Subcutaneous preadipocyte (primary cell): ENCODE measurements around the genes DHX34 and SULT2A1.

DNA sequence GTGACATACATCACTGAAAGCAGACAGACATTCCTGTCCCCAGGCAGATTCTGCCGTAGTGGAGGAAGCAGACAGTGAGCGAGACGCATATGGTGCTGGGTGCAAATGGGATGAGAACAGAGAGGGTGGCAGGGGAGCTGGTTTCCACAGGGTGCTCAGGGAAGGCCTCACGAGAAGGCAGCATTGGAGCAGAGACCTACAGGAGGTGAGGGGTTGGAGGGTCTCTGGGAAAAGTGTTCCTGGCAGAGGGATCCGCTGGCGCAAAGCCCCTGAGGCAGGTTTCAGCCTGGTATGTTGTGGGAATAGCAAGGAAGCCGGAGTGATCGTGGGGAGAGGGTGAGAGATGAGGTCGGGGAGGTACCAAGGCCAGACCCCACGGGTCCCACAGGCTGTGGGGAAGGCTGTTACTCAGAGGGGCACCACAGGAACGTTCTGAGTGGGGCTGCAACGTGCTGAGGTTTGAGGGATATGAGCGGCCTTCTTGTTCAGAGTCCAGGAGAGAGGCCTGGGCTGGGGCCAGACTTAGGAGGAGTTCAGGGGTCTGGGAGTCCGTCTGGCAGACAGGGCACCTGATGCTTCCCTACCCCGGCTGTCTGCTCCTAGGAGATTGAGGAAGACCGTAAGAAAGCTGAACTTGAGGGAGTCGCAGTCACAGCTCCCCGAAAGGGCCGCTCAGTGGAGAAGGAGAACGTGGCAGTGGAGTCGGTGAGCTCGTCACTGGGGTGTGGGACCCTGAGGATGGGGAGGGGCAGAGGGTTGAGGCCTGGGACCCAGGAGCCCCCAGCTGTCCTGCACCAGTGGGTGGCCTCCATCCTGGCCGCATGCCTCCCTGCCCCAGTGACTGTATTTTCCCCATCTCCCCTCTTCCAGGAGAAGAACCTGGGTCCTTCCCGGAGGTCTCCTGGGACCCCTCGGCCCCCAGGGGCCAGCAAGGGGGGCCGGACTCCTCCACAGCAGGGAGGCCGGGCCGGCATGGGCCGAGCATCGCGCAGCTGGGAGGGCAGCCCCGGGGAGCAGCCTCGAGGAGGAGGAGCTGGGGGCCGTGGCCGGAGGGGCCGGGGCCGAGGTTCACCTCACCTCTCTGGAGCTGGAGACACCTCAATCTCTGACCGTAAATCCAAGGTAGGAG is 3.8 kb downstream of the CCDC9 start:
- CAGE, long polyA plus RNA = no peak

GRCh38 chr19:47316698-47317235 is 7.1 kb downstream of the C5AR1 start:
- CAGE, long polyA plus RNA = no peak

- CAGE, long polyA plus RNA = no peak
These were observed at the start of gene DHX34 for GRCh38 chr19:47349151-47350290. TSS of gene DHX34 (plus strand) at chr19:47349315.

- CAGE, long polyA plus RNA = no peak
These were observed 13.3 kb downstream of the MEIS3 start for GRCh38 chr19:47405996-47406442.

GRCh38 chr19:47417813-47418462 is 1.4 kb downstream of the MEIS3 start:
- CAGE, long polyA plus RNA = no peak

GRCh38 chr19:47420157-47420718 is 911 bp upstream of the MEIS3 start:
- CAGE, long polyA plus RNA = no peak

DNA sequence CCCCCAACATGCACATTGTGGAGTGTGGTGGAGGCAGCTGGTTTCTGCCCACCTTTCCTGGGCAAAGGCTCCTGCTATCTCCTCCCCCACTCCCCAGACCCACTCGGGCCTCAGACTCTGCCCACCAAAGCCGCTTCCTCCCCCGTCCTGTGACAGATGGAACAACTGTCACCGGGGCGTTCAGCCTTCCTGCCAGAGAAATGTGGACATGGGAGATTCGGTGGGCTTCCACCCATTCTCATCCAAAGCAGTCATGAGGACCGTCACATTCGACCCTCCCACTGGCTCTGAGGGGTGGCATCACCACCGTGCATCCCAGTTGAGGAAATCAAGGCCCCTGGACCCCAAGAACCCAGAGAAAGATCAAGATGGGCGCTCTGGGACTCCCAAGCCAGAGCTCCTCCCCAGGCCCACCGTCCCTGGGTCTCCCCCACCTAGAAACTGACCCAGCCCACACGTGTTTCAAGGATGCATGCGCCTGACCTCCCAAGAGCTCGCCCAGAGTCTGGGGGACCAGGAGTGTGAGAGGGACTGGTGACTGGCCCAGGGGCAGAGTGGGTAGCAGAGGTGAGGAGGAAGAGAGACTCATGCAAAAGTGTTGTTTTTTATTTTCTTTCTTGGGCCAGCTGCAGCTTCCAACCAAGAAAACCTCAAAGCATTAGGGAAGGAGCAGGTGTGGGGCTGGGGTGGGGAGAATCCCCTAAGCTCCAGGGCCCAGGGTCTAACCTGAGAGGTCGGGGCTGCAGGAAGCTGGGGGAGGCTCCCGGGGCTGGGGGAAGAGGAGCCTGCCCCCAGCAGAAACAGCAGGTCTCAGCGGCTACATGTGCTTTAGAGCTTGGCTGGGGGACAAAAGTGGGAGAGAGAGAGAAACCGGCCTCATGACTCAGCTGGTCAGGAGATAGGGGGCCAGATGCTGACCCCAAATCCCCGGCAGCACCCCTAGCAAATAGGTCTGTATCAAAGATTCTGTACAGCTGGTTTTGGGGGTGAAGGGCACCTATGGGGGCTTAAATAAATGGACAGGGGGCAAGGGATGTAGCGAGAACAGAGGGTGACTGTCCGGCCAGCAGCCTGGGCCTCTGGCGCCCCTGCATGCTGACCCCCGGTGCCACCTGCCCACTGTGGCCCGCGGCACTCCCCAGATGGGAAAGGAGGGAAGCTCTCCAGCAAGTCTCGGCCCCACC is 3.4 kb upstream of the KPTN start:
- CAGE, long polyA plus RNA = no peak

DNA sequence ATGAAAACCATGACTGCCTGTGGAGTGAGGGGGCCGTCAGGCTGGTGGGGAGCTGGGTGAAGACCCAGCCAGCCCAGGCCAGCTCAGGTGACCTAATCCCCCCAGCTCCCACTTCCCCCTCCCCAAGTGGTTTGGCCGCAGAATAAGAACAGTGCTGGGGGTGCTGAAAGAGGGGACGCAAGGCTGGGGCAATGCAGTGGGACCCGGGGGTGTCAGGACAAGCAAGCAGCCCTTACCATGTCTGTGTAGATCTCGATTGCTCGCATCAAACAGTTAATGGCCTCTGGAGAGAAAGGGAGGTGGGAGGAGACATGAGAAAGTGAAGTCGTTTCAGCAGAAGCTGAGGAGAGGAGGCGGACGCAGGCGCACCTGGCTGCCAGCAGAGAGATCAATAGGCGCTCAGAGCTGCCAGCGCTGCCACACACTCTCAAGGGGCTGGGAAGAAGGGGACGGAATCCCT is 11.3 kb upstream of the KPTN start:
- CAGE, long polyA plus RNA = no peak

- CAGE, long polyA plus RNA = no peak
These were observed 3.8 kb downstream of the NAPA start for GRCh38 chr19:47511059-47511536.

GRCh38 chr19:47572593-47573049 is 327 bp downstream of the ZNF541 start:
- CAGE, long polyA plus RNA = no peak

DNA sequence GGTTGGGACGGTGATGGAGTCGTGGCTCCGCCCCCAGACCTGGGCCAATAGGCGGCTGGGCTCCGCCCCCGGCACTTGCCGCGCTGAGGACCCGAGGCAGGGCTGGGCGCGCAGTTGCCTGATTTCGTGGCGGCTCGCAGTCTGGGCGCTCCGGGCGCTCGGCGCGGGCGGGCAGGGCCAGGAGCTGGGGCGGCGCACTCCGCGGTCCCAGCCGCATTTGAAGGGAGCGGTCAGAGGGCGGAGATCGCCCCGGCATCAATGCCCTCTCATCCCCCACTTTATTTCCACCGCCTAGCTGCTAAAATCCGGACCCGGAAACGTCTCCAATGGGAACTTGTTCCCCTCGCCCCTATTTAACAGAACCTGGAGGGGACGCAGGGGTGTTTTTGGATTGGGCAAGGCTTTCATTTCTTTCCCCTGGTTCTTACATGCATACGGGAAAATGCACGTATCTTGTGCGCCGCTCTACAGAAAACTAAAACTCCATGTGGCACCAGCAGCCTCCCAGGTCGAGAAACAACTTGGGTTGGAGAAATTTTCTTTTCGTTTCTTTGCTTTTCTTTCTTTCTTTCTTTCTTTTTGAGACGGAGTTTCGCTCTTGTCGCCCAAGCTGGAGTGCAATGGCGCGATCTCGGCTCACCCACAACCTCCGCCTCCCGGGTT is 8.3 kb upstream of the BICRA start:
- CAGE, long polyA plus RNA = no peak

DNA sequence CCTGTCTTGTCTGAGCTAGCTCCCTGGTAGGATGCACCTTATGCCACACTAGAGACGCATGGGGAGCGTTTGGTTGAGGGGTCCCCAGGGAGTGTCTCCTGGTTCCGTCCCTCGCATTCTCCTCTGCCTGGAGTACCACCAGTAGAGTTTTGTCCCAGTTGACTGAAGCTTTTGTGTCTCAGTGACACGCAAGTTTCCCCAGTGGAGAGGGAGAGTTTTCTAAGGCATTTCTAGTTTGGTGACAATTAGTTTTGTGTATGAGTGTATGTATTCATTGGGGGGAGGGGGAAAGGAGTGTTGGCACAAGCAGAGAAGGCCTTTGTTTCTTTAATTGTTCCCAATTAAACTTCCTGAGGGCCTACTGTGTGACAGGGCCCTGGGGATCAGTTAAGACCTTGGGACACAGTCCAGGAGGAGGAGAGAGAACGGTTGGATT is 4.7 kb downstream of the BICRA start:
- CAGE, long polyA plus RNA = no peak

- CAGE, long polyA plus RNA = no peak
These were observed 4.3 kb upstream of the NOP53 start for GRCh38 chr19:47741056-47741436.

- CAGE, long polyA plus RNA = no peak
These were observed 5.3 kb downstream of the NOP53 start for GRCh38 chr19:47750615-47751153.

GRCh38 chr19:47886164-47886594 is at the start of gene SULT2A1:
TSS of gene SULT2A1 (minus strand) at chr19:47886315.
- CAGE, long polyA plus RNA = no peak

DNA sequence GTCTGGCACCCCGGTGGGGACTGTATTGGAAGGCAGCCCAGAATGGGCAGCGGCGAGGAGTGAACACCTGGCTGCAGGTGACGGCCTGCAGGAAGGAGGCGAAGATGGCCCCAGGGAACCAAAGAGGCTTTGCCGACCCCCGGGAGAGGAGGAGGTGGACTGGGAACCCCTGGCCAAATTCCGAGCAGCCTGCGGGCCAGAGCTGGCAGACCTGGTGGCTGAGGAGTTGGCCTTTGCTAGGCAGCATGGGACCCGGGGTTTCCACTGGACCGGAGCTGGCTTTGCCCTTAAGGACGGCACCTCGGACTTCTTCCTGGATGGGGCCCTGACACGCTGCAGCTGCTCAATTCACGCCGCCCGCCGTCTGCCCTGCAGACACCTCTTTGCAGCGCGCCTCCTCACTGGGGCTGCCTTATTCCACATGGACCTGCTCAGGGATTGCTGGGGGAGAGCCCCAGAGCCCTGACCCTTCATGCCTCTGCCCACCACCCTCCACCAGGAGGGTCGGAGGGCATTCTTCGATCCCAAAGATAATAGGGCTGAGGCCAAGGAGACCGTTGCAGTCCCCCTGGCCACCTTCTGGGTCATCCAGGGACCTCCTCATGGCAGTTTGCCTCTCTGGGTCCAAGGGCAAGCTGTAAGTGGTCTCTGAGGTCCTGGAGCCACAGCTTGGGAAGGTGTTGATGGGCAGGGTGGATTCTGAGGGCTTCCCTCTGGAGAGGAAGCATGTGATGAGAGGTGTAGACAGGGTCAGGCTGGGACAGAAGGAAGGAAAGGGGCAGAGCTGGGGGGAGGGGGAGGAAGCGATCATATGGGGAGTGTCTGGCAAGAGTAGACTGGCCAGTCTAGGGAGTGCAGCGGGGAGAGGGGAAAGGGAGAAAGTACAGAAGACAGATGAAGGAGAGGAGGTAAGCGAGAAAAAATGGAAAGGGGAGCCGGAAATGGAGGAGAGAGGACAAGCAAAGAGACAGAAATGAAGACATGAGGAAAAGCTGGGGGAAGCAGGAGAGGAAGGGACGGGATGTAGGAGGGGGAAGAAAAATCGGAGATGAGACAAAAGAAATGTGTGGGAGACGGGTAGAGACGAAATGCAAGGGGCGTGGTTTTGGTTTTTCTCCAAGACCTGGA is 26.2 kb downstream of the ZSWIM9 start:
- CAGE, long polyA plus RNA = no peak

- CAGE, long polyA plus RNA = no peak
These were observed 1.8 kb downstream of the ZNF114 start for GRCh38 chr19:48271544-48272159.

DNA sequence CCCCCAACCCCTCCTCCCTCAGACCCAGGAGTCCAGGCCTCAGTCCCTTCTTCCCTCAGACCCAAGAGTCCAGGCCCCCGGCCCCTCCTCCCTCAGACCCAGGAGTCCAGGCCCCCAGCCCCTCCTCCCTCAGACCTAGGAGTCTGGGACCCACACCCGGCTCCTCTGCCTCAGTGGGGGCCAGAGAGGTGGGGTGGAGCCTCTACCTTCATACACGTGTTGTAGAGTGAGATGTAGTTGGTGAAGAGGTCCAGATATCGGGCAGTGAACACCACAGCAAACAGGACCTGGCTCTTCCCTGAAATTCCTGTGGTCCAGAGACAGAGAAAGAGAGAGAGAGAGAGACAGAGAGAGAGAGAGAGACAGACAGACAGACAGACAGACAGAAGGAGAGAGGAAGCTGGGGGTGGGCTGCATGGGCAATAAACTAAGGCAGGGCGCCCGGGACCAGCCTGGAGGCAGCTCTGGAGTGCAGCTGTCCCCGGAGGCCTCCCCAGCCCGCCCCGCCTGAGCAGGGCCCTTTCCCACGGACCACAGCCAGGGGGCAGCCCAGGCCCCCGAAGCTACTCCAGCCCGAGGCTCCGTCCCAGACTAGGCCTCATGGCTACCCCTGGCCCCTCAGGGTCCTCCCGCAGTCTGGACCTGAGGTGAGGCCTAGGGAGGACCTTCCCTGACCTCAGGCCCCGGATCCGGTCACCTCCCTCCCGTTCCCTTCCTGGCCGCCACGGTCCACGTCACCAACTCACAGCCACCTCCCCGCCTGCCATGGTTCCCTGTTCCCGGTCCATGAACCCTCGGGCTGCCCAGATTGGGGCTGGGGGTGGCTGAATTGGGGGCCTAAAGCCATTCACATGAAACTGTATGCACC is 899 bp downstream of the KDELR1 start:
- CAGE, long polyA plus RNA = no peak

DNA sequence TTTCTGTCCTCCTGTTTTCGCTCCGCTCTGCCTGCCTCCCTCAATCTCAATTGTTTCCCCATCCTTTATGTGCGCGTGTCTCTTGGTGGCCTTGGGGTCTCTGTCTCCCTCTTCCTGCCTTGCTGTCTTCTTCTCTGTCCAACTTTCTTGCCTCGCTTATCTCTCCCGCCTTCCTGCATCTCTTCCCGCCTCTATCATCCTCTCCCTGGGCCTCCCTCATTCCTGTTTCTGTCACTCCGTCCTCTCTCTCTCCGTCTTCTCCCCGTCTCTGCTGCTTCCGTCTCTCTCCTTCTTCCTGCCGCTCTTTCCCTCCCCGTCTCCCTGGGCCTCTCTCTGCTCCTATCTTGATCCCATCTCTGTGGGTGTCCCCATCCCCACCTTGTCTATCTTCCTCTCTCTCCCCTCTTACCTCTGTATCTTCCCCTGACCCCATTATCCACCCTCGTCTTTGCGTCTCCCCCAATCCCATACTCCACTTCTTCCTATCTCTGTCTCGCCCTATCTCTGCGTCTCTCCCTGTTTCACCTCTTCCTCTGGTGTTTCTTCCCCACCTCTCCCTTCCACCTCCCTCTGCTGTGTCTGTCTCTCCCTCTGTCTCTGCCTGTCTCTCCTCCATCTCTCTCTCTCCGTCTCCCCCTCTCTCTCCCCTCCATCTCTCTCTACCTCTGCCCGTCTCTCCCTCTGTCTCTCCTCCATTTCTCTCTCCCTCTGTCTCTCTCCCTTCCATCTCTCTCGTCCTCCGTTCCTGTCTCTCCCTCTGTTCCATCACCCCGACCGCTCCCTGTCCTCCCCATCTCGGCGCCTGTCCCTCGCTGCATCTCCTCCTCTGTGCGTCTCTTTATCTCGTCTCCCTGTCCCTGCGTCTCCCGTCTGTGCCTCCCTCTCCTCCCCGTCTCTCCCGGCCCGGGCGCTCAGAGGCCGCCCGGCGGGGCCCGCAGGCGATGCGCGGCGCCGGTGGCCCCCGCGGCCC is 4.3 kb downstream of the GRIN2D start:
- CAGE, long polyA plus RNA = no peak

GRCh38 chr19:48465004-48465225 is 4.3 kb upstream of the CYTH2 start:
- CAGE, long polyA plus RNA = no peak